ENCODE measurements around a stretch of chr21.

- PRO-cap: no peak
- RAMPAGE, long total RNA, 4 experiments: no peak in any of the 4 experiments
Measured at GRCh38 chr21:25687672-25688150, 47.0 kb downstream of the ATP5PF start.

DNA sequence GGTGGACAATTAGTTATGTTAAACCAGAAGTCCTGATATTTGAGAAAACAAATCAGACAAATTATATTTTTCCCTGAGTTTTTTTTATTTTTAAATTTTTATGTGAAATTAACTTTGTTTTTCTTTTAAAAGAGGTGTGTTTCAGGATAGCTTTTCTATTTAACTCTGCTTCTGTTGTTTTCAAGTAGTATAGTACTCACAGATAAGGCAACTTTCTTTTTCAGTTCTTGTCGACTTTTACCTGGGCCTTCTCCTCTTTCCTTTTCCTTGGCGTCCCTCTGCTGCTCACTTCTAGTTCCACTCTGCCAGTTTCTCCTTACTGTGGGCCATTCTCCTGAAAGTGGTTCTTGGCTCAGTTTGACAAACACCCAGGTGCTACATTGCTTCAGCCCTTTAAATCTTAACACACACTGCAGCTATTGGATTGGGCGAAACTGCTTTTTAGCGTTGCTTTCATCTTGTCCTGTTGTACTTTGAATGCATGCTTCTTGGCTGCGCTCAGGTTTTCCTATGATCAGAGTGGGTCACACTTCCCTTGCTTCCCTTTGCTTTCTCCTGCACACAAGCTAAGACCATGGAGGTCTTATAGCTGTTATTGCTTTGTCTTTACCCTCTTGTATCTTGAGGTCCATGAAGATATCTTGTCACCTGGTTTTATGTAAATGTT, 21.5 kb downstream of the GABPA start:
- PRO-cap: no peak
- RAMPAGE, long total RNA, 4 experiments: no peak in any of the 4 experiments

GRCh38 chr21:25790120-25790765, 55.5 kb downstream of the GABPA start:
- PRO-cap: no peak
- RAMPAGE, long total RNA, 4 experiments: no peak in any of the 4 experiments

GRCh38 chr21:25879381-25879621, 144.5 kb downstream of the GABPA start:
- PRO-cap: no peak
- RAMPAGE, long total RNA, 4 experiments: no peak in any of the 4 experiments

DNA sequence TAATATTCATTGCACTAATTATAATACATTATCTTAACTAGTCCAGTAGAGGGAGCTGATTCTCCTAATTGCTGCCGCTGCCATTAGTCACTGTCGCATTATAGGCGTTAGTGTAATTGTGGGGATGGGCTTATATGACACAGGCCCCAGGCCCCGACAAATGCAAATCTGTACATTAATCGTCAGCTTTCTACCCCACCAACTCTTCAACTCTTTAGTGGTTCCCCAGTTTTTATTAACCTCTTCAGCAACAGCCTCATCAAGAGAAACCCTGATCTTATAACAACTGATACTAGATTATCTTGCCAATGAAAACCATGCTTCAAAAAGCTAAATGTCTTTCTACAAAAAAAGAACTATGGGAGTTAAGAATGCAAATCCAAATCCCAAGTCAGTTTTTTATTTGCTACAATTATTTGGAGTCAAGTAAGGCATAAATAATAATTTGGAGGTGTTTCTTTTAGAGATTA, 161.1 kb downstream of the GABPA start:
- PRO-cap: no peak
- RAMPAGE, long total RNA, 4 experiments: no peak in any of the 4 experiments

DNA sequence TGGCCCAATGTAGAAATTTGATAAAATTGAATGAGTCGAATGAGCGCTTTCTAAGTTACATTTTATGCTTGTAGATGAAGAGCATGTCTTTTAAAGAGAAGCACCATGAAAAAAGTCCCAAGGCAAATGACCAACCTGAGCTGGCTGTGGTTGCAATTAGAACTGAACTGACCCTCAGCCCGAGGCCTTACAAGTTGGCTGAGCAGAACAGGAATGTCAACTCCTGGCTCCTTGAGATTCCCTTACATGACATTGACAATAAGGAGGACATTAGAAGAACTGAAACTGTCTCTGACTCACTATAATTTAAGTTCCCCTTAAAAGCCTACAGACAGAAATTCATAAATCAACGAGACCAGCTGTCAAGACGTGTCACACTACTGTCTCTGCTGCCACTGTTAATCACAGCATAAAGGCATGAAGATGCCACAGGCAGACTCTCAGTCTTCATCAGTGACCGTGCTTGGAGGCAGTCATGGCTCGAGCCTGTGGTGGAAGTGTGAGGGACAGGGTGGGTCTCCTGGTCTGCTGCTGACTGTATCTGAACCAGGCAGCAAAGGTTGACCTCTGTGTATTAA, 168.8 kb downstream of the GABPA start:
- PRO-cap: no peak
- RAMPAGE, long total RNA, 4 experiments: no peak in any of the 4 experiments

GRCh38 chr21:25907483-25907949, 172.7 kb downstream of the GABPA start:
- PRO-cap: no peak
- RAMPAGE, long total RNA, 4 experiments: no peak in any of the 4 experiments

DNA sequence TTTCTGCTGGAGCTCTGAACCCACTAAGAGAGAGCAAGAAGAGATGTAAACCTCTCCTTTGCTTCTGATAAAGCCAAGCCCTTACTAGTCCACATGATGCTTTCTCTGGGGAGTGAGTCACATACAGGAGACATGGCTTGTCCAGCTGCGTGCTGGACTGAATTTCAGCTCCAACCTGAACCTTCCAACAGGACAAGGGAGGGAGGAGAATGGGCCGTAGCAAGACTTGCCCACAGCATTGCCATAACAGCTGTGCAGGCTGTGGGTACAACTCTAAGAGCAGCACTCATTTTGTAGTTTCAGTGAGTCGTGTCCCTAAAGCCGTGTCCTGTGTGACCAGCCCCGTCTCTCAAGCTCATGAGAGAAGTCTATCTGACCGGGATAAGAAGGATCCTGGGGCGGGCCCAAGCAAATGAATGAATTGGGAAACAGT, 195.1 kb downstream of the GABPA start:
- PRO-cap: no peak
- RAMPAGE, long total RNA, 4 experiments: no peak in any of the 4 experiments

- PRO-cap: no peak
- RAMPAGE, long total RNA, 4 experiments: start-site peak on the minus strand in 2 of 4 experiments, at chr21:26053238-26053319 at its widest, 384 reads per replicate
Measured at GRCh38 chr21:26053060-26053638, 117.4 kb downstream of the APP start.

DNA sequence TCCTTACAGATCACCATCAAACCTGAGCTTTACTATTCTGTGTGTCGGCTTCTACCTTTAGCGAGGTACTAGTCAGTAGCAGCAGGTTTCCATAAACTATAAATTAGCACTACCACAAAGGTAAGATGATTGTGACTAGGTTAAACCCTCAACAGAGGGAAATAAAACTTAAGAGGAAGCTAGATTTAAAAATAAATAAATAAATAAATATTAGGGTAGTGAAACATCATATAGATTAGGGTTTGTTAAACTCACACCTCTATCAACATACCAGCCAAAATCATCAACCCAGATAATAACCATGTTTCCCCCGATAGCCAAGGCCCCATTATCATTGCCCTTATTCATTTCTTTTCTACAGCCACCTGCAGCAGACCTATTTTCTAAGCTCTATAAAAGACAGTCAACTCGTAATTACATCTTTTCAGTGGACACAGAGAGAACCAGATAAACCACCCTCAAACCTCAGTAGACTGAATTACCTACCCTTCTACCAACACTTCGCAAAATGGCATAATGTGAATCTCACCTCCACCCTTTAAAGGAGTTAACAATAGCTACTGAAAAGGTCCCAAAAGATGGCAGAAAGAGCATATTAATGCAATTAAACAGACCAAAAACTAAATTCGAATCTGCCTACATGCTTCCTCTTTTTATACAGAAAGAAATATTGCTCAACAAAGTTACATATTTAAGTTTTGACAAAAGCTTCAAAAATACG, 2.5 kb downstream of the APP start:
- PRO-cap: no peak
- RAMPAGE, long total RNA, 4 experiments: no peak in any of the 4 experiments

- PRO-cap: no peak
- RAMPAGE, long total RNA, 4 experiments: no peak in any of the 4 experiments
Measured at GRCh38 chr21:26563862-26564555, 9.1 kb downstream of the CYYR1 start.

GRCh38 chr21:26583650-26584084, 10.6 kb upstream of the CYYR1 start:
- PRO-cap: no peak
- RAMPAGE, long total RNA, 4 experiments: no peak in any of the 4 experiments

DNA sequence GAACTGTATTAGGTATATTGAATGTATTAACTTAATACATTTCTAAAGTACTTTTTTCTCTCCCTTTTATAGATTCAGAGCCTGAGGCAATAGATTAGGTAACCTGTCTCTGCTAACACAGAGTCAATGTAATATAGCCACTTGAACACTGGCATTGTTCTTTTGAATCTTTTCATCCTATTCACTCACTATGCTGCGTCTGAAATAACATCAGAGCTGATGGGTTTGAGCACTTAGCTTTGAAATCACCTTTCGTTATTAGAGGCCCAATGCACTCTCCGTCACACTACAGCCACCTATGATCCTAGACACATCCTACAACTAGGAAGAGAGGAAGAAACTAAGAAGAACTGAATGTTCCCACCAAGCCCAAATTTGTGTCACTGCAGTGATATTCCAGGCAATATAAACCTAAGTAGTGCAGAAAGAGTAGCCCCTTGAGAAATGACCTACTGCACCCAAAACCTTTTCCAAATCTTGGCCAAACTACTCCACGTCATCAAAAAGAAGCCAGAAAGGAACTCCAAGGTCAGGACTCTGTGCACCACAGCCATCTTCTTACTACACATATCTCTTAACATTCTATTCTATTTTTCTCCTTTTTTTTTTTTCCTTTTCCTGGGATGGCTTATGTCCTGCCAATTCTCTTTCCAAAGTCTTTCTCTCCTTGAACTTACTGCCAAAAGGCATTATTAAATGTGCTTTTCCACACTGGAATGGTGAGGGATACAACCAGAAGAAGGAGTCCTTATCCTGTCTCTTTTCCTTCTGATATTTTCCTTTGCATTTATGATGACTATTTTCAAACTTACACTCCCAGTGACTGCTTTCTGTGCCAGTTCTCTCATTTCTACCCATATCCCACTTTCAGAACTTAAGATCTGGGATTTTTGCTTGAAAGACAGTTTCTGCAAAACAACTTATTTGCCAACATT, 60.2 kb downstream of the ADAMTS1 start:
- PRO-cap: no peak
- RAMPAGE, long total RNA, 4 experiments: no peak in any of the 4 experiments

DNA sequence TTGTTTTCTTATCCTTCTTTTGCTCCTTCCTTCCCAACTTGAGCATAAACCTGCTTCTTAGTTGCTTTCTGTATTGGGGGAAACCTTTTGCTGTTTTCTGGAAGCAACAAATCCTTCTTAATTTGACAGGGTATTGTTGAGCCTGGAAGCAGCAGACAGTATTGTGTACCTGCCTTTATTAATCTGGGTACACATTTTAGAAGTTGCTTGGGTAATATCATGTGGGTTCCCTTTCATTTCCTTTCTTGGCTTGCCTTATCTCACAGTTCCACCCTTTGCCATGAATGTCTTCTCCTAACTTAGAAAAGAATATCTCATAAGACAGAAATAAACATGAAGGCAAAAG, 42.0 kb downstream of the ADAMTS1 start:
- PRO-cap: no peak
- RAMPAGE, long total RNA, 4 experiments: no peak in any of the 4 experiments

DNA sequence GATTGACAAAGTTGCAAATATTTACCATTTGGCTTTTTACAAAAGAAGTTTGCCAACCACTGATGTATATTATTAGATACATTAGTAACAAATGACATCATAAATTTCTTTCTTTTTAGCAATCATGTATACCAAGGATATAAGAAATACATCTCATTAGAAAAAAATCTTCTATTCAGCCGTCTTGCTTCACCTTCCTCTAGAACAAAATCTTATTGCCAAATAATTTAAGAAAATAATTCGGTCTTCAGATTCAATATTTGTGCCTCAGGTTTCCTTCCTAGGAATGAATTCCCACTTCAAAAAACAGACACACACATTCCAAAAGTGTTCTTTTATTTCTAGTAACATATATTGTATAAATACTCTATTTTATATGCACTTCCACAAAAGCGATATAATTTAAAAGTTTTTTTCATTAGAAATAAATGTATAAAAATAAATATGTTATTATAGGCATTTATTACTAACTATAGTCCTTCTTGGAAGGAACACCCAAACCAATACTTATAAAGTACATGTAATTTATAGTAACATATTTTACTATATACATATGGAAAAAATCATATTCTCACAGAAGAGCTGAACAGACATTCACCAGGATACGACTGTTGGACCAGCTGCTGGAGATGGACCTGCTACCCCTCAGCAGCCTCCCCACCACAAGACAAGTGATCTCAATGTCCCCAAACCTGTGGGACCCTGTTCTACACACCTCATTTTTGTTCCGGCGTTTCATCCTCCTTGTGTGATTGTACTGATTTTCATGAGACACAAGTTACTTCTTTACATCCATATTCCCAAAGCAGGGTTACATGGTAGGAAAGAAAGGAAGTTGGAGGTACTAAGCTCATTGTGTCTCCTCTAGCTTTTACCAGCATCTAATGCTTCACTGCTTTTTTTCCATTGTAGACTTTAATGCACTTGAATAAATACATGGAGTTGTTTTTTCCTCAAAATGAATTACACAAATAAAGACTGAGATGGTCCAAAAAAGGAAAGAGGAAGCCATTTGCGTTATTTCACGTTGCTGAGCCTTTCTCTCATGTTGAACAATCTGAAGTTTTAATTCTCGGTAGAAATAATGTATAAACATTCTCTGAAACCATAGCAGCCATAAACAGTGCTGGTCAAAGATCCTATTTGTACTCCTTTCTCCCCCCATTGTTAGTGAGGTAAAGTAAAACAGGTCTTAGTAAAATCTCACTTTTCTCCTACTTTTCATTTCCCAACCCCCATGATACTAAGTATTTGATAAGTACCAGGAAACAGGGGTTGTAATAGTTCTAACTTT, 8.8 kb downstream of the ADAMTS1 start:
- PRO-cap: no peak
- RAMPAGE, long total RNA, 4 experiments: no peak in any of the 4 experiments

DNA sequence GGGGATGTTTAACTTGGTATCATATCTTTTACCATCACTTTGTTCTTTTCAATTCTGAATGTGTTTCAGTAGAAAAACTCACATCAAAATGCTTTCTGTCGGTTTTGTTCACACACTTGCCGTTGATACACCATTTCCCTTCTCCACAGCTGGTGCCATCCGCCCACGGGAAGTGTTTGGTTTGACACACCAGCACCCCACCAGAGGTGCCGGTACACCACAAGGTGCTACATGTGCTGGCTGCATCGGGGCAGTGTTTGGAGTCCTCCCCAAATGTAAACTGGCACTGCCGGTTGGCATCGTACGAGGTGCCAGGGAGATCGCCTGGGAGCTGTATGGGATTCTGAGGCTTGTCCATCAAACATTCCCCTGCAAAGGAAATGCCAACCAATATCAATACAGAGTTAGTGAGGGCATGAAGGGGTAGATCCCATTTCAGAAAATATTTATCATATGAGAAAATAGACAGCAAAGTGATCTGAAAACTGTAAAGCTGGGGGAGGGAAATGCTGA, 5.0 kb downstream of the ADAMTS1 start:
- PRO-cap: no peak
- RAMPAGE, long total RNA, 4 experiments: no peak in any of the 4 experiments

DNA sequence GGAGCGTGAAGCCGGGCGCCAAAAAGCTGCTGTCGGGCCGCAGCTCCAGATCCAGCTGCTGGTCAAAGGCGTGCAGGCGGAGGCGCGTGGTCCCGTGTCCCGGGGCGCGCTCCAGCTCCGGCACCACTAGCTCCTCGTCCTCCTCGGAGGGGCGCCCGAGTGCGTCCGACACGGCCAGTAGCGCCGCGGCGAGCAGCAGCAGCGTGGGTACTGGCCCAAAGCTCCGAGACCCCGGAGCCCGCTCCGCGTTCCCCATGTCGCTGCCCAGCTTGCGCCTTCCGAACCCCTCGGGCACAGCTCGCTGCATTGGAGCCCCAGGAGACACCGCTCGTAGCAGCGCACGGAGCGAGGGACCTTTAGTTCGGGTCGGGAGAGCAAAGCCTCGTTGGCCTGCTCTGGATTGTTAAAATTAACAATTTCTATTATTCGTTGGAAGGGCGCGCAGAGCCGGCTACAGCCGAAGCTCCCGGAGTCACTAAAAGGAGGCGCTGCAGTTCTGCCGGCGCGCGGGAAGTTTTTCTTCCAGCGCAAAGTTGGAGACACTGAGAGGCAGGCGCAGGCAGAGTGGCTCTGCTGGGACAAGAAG, 468 bp downstream of the ADAMTS1 start:
- PRO-cap: no peak
- RAMPAGE, long total RNA, 4 experiments: no peak in any of the 4 experiments

DNA sequence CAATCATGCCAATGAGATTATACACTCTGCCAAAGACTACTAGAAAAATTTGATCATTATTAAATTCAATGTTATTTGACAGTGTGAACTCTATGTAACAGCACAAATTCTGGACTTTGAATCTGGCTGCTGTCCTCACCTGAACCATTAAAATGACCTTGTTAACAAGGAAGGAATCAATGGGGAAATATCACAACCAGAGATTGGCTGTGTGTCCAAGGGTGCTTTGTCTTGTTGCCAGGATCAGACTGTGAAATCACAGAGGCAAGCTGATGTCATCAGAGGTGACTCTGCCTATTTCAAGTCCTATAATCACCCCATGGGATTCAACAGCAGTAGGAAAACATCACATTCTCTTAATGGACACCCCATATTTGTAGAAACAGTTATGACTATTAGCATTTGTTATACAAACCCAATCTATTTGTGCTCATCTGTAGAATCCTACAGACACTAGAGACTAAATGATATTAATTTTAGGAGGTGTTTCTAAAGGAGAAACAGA, 46.8 kb downstream of the ADAMTS5 start:
- PRO-cap: no peak
- RAMPAGE, long total RNA, 4 experiments: no peak in any of the 4 experiments

DNA sequence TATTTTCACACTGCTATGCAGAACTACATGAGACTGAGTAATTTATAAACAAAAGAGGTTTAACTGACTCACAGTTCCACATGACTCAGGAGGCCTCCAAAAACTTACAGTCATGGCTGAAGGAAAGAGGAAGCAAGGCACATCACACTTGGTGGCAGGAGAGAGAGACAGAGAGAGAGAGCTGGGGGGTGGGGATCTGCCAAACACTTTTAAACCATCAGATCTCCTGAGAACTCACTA, 742.5 kb downstream of the N6AMT1 start:
- PRO-cap: no peak
- RAMPAGE, long total RNA, 4 experiments: no peak in any of the 4 experiments

- PRO-cap: no peak
- RAMPAGE, long total RNA, 4 experiments: start-site peak on the minus strand in 1 of 4 experiments, at chr21:28164601-28164648 at its widest, 5 reads per replicate
Measured at GRCh38 chr21:28164523-28165444, 720.4 kb downstream of the N6AMT1 start.